ENCODE measurements around a stretch of chr1.

DNA sequence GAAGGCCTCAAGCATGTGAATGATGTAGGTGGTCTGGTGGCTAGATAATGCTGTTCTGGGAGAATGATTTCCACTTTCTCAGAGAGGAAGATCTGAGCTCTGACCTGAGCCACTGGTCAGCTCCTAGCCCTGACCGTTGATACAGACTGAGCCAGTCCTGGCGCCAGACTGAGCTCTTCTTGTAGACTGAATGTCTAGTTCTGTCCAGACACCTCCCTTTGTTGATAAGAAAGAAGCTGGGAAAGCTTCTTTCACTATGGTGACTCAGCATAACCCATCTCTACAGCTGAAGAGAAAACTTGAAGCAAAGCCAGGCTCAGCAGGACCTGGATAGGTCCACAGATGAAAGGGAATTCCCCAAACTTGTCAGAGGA is 9.8 kb upstream of the TRABD2B start:
- RRBS: no CpG with 5 or more reads among the region's 2 CpGs

- RRBS: no CpG with 5 or more reads among the region's 16 CpGs
These were observed 96.6 kb upstream of the TRABD2B start for GRCh38 chr1:48093648-48094259.

GRCh38 chr1:48253187-48254087 is 30.9 kb downstream of the SLC5A9 start:
- RRBS: no CpG with 5 or more reads among the region's 7 CpGs

DNA sequence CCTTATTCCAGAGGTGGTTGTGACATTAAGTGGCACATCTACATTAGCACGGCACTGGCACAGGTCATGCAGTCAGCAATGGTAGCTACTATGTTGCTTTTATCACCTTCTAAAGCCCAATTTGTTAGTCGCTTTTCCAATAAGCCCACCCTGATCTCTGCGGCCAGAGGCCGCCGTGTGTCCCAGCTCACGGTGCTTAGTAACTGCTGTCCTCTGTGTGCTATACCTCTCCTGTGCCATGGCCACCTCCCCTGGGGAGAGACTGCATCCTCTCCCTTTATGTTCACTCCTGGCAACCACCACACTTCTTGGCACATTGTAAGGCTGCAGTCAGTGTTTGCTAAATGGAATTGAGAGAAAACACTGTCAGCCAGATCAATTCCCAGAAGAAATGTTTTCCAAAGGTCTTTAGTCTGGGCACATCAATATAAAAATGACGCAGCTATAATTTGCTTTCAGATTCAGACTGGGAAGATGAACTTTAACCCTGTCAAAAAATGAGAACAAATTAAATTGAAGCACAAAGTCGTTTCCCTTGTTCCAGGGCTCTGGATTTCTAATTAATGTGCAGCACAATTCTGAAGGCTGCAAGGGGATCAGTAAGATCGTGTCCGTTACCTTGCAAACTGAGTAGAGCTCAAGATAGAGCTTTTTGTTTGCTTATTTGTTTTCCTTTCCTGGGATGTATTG is 96.8 kb downstream of the BEND5 start:
- RRBS: no CpG with 5 or more reads among the region's 10 CpGs

DNA sequence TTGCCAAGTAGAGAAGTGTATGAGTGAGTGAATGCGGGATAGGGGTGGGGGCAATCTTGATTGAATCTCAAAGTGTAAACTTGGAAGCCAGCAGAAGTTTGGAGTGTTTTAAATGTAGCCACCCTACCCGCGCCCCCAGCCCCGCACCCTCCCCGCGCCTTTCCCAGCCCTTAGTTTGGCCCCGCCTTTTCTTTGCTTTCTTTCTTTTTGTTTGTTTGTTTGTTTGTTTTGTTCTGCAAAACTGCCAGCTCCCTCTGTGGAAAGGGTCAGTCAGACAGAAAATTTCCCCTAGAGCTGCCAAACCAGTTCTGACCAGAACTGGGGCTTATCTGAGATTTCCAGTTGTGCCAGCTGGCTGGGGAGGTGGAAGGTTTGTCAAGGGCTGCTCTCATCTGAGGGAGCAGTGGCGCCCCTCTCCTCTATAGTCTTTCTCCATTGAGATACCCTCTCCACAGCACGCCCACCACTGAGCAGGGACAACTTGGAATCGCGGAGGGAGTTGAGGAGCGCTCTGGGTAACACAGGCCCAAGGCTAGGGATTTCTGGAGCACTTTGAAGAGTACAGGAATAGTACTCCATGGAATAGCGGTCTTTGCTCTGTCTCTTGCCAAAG is 708 bp upstream of the BEND5 start:
- RRBS: no CpG with 5 or more reads among the region's 13 CpGs

GRCh38 chr1:50466743-50467184 is 43.5 kb upstream of the DMRTA2 start:
- RRBS: no CpG with 5 or more reads among the region's 1 CpG

DNA sequence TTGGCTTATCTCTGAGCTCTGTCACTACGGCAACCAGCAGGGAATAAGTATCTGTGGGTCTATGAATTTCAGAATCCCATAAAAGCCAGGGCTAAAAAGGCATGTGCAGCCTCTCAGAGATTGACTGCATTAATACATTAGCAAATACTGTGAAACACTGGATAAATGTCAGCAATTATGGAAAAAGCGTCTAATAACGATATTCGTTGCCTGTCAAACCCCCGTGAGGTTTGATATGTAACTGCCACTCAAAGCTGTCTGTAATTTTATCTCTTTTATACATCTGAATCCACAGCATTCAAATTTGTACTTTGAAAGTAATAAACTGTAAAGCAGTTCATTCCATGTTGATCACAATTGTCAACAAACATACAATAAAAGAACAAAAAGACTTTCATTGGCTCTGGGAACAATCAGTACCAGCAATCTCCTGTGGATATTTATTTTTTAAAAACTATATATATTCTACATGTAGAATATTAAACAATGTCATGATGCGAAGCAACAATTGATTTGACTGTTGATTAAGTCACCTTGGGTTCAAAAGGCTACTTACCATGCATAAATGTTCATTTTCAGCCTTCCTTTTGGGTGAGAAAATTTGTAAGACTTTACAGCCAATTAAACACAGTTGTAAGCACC is 210.5 kb upstream of the DMRTA2 start:
- RRBS: no CpG with 5 or more reads among the region's 6 CpGs

DNA sequence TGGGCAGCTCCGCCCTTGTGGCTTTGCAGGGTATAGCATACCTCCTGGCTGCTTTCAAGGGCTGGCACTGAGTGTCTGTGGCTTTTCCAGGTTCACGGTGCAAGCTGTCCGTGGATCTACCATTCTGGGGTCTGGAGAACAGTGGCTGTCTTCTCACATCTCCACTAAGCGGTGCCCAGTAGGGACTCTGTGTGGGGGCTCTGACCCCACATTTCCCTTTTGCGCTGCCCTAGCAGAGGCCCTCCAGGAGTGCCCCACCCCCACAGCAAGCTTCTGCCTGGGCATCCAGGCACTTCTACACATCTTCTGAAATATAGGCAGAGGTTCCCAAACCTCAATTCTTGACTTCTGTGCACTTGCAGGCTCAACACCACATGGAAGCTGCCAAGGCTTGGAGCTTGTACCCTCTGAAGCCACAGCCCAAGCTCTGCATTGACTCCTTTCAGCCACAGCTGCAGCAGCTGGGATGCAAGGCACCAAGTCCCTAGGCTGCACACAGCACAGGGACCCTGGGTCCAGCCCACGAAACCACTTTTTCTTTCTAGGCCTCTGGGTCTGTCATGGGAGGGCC is 204.6 kb downstream of the FAF1 start:
- RRBS: no CpG with 5 or more reads among the region's 6 CpGs

DNA sequence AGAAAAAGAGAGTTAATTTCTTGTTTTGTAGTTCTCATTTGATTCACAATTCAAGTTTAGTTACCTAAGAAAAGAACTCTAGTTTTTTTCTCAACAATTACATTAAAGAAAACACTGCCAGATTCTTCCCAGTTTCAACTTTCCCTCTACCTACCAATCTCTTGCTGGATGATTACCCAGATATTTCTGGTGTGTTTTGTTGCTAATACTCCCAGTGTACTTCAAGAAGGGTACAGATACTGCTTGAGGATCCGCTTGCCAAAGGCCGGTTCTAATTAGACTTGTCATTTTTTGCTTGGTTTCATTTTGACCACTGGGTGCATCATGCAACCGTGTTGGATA is 2.8 kb upstream of the CDKN2C start:
- RRBS: no CpG with 5 or more reads among the region's 3 CpGs

DNA sequence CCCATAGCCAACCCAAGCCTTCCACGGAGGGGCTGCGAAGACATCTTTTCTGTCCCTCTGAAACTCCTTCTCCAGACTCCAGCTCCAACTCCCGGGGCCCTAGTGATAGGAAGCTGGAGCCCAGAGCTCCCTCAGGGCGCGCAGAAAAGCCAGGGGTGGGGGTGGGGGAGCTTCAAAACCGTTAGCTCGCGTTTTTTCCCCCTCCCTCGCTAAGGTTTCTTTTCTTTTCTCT is 7.2 kb downstream of the CDKN2C start:
- RRBS: 4% methylated on average over 1 of the region's 9 CpGs

- RRBS: no CpG with 5 or more reads among the region's 3 CpGs
These were observed 9.5 kb downstream of the CDKN2C start for GRCh38 chr1:50979531-50980041.

GRCh38 chr1:51236615-51237464 is 767 bp downstream of the RNF11 start:
- RRBS: 3% methylated on average over 15 of the region's 46 CpGs

DNA sequence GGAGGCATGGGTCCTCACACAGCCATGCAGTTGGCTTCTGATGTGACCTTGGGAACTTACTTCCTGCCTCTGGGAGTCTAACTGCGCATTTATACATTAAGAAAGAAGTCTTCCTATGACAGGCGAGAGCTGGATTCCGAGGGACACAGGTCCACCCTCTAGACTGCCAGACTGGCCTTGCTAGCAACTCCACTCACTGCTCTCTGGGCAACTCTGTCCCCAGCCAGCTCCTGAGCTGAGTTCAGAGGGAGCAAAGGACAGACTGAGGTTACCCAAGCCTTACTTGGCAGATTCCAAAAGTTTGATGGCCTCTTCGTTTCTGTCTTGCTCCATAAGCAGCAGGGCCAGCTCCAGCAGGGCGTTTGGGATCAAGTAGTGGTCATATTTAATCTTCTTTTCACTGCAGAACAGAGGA is 41.8 kb downstream of the TTC39A start:
- RRBS: no CpG with 5 or more reads among the region's 5 CpGs

GRCh38 chr1:51326792-51327398 is 3.5 kb downstream of the TTC39A start:
- RRBS: no CpG with 5 or more reads among the region's 11 CpGs

- RRBS: no CpG with 5 or more reads among the region's 2 CpGs
These were observed 19.5 kb downstream of the EPS15 start for GRCh38 chr1:51499429-51500087.

DNA sequence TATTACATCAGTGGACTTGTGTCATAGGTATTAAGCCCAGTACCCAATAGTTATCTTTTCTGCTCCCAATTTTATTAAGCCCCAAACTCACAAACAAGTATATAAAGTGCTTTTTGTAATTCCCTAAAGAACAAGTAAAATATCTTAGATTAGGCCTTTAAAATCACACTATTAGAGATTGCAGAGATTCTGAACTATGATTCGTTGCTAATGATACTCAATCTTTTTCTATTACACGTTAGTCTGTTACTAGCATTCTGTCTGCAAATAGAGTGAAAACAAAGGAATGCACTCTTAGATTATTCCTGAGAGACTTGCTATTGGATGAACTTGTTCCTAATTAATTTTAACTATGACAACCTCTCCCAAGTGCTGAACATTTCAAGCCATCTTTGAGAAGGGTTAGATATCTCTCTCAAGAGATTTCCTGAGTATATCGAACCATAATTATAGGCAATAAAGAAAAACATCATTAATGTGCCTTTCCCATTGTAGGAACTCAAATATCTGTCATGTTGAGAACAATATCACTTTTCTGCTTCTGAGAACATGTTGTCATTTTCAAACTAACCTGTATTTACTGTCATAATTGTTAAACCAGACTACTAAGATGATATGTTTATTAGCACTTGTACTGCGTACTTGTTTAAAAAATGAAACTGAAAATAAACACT is 4.5 kb downstream of the EPS15 start:
- RRBS: no CpG with 5 or more reads among the region's 4 CpGs

GRCh38 chr1:51534279-51534703 is 15.2 kb upstream of the EPS15 start:
- RRBS: no CpG with 5 or more reads among the region's 2 CpGs

DNA sequence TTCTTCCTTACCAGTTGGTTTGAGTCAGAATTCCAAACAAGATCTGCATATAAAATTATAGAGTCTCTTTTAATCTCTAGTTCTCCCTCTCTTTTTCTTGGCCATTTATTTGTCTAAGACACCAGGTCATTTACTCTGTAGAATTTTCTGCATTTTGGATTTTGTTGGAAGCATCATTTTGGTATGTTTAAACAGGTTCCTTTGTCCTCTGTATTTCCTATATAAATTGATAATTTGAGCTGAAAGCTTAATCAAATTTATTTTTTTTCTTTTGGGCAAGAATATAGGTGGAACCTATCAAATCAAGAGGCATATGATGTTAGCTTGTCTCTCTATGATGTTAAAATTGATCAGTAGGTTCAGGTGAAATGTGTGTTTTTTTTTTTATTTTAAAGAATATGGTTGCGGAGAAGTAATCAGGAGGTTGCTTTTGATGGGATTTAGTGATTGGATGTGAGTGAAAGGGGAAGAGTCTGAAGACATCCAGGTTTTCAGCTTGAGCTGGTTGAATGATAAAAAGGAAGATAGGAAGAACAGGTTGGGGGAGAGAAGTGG is 4.8 kb downstream of the OSBPL9 start:
- RRBS: no CpG with 5 or more reads among the region's 1 CpG

DNA sequence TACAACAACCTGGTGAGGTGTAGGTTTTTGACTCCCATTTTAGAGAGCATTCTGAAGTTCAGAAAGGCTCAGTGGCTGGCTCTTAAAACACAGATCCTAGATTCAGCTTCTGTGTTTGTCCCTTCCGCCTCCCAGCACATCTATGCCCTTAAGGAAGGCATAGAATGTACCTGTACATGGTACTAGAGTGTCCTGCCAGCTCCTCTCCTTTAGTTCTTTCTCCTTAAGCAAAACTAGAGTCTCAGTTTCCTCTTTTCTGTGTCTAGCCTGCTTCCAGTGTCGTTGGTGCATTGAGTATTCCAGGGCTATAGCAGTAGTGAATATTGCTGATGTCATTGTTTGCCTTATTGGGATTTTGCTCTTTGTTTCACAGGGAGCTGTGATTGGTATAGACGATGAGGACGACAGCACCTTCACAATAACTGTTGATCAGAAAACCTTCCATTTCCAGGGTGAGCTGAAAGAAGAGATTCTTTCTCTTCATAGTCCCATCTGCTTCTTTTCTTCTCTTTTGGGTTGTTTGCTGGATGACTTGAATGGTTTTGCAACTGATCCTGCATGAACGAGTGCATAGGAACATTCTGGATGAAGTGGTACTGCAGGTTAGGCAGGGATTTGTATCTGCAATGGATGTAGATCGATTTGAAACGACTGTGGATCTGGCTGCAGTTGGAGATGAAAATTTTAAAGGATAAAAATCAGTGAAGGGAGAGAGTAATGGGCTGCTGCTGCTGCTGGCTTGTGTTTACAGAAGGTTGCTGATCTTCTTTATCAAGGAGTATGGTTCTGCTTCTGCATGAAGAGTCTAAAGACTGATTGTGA is 52.4 kb downstream of the OSBPL9 start:
- RRBS: no CpG with 5 or more reads among the region's 7 CpGs

DNA sequence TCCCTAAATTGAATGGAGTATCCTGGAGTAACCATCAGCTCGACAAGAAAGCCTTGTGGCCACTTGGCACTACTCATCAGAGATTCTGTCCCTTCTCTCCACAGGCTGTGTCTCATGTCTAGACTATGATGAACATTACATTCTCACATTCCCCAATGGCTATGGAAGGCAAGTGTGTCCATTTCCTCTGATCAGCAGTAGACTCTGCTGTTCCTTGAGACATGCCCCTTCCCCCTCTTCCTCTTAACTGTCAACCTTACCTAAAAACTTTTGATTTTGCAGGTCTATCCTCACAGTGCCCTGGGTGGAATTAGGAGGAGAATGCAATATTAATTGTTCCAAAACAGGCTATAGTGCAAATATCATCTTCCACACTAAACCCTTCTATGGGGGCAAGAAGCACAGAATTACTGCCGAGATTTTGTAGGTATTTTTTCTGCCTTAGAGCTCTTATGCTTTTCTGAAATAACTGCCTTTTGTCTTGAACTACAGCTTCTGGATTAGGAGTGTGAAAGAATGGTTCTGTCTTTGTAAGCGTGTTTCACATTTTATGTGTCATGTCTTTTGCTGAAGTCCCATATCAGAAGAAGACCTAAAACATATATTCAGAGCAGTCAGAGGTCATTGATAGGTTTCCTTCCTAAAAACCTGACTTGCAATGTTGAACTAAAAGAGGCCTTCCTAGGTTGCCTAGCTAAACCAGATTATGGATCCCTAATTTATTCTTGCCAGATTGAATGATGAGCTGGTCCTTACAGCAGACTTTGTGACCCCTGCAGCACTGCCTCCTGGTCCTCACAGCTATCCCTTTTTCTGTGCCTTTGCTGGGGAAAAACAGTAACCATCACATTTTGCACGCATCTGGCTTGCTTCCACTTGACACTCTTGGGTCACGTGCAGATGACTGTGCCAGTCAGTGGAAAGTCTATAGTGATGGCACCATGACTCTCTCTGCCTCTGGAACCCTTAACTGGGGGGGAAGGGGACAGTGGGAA is 94.1 kb downstream of the NRDC start:
- RRBS: no CpG with 5 or more reads among the region's 5 CpGs